PC-3 (cell line): ENCODE measurements around the genes CAPSL, RANBP3L and LIFR.

DNA sequence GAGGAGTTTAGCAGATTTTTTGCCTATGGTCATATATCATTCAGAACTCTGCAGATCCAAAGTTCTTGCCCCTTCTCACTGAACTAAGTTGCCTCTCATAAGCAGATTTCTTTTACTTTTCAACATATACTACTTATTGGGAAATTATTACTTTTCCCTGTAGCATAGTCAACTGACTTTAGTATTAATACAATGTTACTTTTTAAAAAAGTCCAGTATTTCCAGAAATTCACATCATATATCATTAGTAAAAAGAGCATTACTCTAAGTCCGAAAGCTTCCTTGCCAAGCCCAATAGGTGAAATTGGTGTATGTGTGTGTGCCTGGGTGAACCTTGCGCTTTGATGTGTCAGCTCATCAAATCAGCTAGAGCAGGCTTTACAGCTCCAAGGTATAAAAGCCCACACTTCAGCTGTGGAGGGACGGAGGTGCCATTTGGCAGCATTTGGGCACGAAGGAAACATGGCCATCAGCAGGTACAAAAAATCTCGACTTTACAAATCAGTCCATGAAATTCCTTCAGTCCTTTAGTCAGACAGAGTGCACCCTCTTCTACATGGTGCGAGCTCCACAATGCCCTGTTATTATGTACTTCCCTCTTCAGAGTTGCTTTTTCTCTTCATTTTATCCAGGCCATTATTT lies 76.5 kb upstream of the IL7R start:
- RAMPAGE, long total RNA, result no peak

GRCh38 chr5:35822382-35823027 lies 34.2 kb upstream of the IL7R start:
- RAMPAGE, long total RNA, result no peak

DNA sequence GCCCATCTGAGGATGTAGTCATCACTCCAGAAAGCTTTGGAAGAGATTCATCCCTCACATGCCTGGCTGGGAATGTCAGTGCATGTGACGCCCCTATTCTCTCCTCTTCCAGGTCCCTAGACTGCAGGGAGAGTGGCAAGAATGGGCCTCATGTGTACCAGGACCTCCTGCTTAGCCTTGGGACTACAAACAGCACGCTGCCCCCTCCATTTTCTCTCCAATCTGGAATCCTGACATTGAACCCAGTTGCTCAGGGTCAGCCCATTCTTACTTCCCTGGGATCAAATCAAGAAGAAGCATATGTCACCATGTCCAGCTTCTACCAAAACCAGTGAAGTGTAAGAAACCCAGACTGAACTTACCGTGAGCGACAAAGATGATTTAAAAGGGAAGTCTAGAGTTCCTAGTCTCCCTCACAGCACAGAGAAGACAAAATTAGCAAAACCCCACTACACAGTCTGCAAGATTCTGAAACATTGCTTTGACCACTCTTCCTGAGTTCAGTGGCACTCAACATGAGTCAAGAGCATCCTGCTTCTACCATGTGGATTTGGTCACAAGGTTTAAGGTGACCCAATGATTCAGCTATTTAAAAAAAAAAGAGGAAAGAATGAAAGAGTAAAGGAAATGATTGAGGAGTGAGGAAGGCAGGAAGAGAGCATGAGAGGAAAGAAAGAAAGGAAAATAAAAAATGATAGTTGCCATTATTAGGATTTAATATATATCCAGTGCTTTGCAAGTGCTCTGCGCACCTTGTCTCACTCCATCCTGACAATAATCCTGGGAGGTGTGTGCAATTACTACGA lies 19.7 kb downstream of the IL7R start:
- RAMPAGE, long total RNA, result no peak

DNA sequence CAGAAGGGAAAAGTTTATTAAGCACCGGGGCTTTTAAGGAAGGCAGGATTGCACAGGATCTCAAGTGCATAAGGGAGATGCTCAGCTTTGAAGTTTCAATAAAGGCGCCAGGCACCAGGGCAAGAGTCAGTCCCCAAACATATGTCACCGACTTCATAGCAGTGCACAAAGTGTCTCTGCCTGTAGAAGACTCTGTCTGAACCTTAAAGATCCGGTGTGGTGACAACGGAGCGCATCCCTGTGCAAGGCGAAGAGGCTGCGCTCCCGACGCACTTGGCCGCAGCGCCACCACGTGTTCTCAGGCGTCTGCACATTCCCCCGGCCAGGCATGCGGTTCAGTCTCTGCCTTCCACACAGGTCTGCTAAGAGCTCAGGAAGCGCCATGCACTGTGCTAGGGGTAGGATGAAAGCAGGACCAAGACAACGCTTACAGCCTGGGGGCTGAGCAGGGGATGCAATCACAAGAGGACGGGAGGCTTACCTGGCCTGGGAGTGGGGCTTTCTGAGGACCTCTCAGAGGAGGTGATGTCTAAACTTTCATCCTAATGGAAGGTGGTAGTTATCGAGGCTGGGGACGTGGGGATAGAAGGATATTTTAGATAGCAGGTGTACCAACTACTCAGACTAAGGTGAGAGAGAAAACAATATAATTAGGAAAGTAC lies 13.5 kb downstream of the CAPSL start:
- RAMPAGE, long total RNA, result no peak

GRCh38 chr5:35938412-35939108 lies at the start of gene CAPSL:
CAPSL (minus strand) TSS chr5:35938622.
- RAMPAGE, long total RNA, result no peak

- RAMPAGE, long total RNA, result no peak
Measured at GRCh38 chr5:36273718-36274595, 27.7 kb downstream of the RANBP3L start.

- RAMPAGE, long total RNA, result no peak
Measured at GRCh38 chr5:36301668-36302705, at the start of gene RANBP3L. RANBP3L (minus strand) TSS chr5:36301902.

DNA sequence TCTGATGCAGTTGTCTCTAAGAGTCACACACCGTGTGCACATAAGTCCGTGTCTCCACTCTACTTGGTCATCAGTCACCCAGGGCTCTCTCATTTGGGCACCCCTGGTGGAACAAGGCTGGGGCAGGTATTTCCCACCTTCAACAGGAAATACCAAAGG lies 12.5 kb downstream of the SLC1A3 start:
- RAMPAGE, long total RNA, result no peak

DNA sequence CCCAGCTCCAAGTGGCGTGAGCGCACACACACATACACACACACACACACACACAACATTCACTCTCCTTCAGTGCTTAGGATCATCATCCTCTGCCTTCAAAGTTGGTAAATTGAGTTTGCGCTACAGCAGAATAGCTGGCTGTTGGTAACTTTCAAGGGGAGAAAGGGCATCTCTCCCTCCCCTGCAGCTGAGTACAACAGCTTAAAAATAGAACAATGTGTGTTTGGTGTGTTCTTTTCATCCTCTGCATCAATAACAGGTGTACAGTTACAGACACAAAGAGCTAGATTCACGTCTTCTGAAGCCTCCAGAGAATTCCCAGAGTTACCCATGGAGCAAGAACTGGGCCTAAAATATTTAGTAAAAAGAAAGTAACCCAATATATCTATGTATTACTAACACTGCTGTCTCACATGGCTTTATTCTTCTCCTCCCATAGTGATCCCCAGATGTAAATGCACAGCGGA lies 45.9 kb downstream of the SLC1A3 start:
- RAMPAGE, long total RNA, result no peak

DNA sequence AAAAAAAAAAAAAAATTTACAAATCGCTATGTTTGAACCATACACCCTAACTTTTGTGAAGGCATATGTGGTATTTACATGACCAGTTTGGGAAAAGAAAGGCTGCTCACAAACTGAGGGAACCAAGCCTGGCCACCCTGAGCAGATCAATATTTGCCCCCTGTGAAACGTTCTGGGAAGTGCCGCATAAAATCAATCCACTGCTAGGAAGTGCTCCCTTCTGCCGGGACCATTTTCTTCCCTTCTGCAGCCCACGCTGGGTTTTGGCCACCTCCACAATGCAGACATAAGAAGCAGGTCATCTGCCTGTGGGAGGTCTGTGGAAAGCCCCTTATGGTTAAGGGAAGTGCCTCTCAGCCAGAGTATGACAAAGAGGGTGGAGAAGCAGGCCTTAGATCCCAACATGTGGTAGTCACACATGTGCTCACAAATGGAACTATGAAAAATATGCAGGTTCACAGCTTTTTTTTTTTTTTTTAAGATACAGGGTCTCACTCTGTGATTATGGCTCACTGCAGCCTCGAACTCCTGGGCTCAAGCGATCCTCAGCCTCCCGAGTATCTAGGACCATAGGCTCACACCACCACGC lies 82.8 kb downstream of the SLC1A3 start:
- RAMPAGE, long total RNA, result no peak

GRCh38 chr5:36692880-36693656 lies 86.7 kb downstream of the SLC1A3 start:
- RAMPAGE, long total RNA, result no peak

DNA sequence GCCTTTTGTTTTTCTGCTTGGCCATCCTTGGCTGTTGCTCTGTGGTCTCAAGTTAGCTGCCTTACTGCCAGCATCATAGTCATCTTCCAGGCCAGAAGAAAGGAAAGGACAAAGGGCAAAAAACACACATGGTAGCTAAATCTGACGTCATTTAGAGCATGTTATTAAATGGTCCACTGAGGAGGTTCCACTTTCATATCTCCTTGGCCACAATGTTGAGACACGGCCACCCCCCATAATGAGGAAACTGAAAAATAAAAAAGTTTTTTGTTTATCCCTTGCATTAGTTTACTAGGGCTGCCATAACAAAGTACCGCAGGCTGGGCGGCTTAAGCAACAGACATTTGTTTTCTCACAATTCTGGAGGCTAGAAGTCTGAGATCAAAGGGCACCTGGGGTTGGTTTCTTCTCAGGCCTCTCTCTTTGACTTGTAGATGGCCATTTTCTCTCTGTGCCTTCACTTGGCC lies 106.4 kb upstream of the NIPBL start:
- RAMPAGE, long total RNA, result no peak

- RAMPAGE, long total RNA, result no peak
Measured at GRCh38 chr5:36876511-36876728, 149 bp upstream of the NIPBL start.

GRCh38 chr5:36971635-36972279 lies 95.2 kb downstream of the NIPBL start:
- RAMPAGE, long total RNA, result no peak

GRCh38 chr5:37015958-37016336 lies 139.4 kb downstream of the NIPBL start:
- RAMPAGE, long total RNA, result no peak

- RAMPAGE, long total RNA, result no peak
Measured at GRCh38 chr5:37072038-37072481, 177.1 kb downstream of the CPLANE1 start.

- RAMPAGE, long total RNA, result no peak
Measured at GRCh38 chr5:37620266-37620941, 219.4 kb downstream of the GDNF start.

DNA sequence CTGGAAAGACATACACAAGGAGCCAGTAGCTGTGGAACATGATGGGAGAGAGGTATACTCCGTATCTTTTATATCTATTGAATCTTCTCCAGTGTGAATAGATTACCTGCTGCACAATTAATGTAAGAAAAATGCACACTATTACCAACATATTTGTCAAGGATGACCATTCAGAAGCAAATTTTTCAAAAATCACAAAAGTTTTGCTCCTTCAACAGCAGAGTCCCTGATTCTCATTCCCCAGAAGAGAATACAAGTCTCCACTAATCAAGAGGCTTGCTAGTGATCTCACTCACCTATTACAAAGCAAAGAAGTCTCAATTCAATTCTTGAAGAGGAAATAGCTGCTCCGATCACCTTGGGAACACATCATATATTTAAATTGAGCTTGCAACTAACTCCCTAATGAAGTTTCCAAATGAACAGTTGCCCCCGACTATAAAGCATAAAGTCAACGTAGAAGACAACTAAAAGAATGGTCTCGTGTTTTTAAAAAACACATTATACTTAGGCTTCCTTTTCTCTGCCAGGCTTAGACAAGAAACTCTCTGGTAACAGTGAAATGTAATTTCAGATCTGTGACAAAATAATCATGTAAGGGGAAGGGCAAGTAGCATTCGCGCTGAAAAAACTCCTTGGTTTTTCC lies 1.6 kb downstream of the LIFR start:
- RAMPAGE, long total RNA, result no peak

DNA sequence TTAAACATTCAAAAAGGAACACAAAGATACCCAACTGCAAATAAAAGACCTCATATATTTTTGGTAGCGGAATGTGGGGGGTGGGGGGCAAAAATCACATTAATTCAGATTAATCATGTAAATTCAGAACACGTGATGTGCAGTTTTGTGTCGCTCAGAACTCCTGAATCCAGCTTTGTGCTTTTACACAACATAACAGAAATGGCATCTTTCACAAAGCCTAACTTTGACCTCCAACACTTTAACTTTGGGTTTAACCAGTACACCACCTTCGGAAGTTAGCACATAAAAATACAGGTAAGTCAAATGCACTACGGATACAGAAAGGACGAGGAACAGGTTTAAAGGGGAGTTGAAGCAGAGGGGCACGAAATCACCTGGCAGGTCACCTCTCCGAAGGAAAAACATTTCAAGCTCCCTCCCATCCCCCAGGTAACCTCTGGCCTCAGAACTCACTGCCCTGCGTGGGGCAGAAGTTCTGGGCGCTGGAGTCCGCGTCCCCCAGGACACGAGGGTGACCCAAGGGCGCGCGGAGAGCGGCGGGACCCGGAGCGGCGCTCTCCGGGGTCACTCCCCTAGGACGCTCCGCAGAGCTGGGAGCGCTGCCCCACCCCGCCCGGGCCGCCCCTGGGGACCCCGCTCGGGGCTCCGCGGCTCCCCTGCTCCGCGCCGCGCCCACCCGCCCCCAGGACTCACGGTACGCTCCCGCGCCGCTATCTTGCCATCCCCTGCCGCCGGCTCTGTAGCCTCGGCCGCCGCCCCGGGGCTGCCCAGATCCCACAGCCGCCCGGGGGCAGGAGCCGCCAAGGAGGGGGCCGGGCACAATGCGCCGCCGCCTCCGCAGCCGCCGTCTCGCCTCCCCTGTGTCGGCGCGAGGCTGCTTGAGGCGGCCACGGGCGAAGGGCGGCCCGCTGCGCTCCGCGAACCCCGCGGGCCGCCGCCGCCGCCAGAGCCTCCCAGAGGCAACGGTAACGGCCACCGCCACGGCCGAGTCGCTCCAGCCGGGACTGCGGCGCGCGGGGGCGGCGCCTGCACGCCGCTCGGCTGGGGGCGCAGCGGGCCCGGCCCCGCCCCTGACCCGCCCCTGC lies at the start of gene LIFR:
LIFR (minus strand) TSS at position 1,009 of the 1,088 bp plus-strand sequence.
- RAMPAGE, long total RNA, result no peak

GRCh38 chr5:38556726-38557701 lies 568 bp upstream of the LIFR start:
- RAMPAGE, long total RNA, result no peak